Prostate gland (tissue), 2 donors: ENCODE measurements around a stretch of chr1.

- PRO-cap, result no peak
- RAMPAGE, long total RNA, 2 experiments, result no peak in any of the 2 experiments
Observed at GRCh38 chr1:236838180-236838762, 43.2 kb downstream of the MTR start.

DNA sequence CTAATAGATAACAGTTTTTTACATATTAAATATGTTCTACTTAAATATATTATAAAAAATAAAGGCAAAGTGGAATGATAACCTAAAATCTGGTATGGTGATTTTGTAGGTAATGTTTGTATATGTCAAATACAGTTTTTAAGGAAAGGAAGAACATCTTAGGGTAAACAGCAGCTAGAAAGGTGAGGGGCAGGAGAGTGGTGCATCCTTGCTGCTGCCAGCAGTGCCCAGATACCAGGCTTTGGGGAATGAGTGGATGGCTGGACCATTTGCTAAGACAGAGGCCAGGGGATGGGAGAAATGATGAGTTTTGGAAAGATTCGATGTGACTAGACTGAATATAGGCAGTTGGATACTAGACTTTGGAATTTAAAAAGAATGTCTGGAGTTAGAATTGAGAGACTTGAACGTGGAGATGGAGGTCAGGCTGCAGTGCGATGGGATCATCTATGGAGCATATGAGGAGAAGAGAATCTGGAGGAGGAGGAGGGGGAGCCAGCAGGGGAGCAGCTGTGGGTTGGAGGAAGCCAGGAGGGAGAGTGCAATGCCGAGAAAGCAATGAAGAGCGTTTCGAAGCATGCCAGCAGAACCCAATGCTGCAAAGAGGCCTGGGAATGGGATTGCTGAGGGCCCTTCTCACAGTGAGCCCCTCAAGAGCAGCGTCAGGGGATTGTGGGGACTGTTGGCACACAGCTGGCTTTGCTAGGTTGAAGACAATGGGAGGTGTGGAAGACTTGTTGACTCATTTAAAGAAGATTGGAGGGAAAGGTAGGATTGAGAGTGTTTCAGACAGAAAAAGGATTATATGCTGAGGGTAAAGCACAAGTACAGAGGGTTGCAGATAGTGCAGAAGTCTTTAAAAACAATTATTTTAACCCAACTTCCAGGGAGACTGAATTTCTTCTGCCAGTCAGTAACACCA is 103.4 kb downstream of the MT1HL1 start:
- PRO-cap, result no peak
- RAMPAGE, long total RNA, 2 experiments, result no peak in any of the 2 experiments

GRCh38 chr1:237012665-237013712 is 8.7 kb upstream of the MT1HL1 start:
- PRO-cap, result no peak
- RAMPAGE, long total RNA, 2 experiments, result no peak in any of the 2 experiments

GRCh38 chr1:237044065-237044675 is 2.2 kb downstream of the RYR2 start:
- PRO-cap, result no peak
- RAMPAGE, long total RNA, 2 experiments, result no peak in any of the 2 experiments

DNA sequence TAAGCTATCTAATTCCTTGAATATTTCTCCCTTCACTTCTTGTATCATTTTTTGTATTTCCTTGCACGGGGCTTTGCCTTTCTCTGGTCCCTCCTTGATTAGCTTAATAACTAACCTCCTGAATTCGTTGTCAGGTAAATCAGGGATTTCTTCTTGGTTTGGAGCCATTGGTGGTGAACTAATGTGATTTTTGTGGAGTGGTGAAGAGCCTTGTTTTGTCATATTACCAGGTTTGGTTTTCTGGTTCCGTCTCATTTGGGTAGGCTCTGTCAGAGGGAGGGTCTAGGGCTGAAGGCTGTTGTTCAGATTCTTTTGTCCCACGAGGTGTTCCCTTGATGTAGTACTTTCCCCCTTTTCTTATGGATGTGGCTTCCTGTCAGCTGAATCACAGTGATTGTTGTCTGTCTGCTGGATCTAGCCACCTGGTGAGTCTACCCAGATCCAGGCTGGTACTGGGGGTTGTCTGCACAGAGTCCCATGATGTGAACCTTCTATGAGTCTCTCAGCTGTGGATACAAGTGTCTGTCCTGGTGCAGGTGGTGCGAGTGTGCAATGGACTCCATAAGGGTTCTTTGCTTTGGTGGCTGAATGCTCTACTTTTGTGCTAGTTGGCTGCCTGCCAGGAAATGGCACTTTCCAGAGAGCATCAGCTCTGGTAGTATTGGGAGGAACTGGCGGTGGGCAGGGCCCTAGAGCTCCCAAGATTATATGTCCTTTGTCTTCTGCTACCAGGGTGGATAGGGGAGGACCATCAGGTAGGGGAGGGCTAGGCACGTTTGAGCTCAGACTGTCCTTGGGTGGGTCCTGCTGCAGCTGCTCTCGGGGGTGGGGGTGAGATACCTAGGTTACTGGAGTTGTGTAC is 245.9 kb downstream of the RYR2 start:
- PRO-cap, result no peak
- RAMPAGE, long total RNA, 2 experiments, result no peak in any of the 2 experiments

DNA sequence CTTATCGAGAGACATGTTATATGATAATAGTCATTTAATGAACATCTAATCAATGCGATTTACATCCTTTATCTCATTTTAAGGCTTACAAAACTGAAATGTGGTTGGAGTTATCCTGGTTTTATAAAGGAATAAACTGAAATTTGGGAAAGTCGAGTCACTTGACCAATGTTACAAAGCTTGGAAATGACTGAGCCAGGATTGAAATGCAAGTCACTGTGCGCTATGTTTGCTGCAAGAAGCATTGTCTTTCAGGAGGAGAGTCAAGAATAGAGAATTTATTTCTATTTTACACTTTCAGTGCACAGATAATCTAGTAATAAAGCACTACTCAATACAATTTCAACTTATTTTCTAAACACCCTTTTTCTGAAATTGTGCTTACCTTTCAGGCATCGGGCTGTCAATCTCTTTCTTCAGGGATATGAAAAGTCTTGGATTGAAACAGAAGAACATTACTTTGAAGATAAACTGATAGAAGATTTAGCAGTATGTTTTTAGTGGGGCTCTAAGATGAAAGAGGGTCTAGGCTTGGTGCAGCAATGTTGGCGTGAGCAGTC is 160.8 kb downstream of the ZP4 start:
- PRO-cap, result no peak
- RAMPAGE, long total RNA, 2 experiments, result no peak in any of the 2 experiments

DNA sequence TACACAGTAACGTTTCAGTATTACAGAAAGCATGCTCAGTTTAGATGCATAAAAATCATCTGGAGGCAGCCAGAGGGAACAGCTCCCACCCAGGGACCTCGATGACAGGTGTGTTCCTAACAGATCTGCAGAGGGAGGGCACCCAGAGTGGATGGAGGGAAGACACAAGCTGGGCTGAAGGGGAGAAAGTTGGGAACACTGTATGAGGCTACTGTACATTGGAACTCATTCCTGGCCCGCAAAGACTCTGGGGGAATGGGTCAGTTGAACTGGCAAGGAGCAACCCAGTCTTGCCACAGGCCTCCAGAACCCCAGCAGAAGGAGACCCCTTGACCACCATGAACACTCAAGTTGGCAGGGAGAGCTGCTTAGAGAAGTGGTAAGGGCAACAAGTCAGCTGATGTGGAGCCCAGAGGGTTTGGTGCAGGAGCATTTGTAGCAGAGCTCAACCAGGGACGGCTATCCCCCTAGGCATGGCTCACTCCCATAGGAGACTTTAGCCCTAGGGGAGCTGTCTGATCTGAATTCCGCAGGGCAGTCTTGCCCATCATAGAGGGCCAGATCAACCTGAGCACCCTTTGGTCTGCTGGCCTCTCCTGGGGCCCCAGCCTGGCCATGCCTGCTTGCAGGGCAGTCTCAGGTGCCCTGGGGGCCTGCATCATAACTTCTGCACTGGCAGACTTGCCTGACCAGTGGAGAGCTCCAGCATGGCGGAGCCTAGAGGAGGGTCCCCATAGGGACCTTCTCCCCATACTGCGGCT is 52.2 kb downstream of the ZP4 start:
- PRO-cap, result no peak
- RAMPAGE, long total RNA, 2 experiments, result no peak in any of the 2 experiments

DNA sequence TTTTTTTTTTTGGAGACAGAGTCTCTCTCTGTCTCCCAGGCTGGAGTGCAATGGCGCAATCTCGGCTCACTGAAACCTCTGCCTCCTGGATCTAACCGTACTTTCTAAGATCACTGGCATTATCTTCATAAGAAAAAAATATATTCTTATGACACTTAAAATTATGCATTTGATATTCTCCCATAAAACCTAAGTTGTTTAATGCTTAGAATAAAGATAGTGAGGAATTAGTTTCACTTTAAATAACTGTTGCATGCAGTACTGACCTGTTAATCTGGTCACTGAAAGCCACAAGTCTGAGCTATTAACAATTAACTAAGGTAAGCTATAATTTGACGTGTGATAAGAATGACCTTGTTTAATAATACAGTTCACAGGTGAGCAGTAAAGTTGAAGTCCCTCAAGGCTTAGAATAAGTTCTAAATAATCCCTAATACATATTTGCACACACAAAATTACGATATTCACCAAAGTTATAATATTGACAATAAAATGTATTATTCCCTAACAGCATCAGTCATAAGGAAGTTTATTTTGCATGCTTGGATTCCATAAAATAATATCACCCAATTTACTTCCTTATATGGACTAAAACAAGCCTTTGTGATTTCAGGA is 70.8 kb upstream of the CHRM3 start:
- PRO-cap, result no peak
- RAMPAGE, long total RNA, 2 experiments, result no peak in any of the 2 experiments

GRCh38 chr1:239731069-239731595 is 344.8 kb downstream of the CHRM3 start:
- PRO-cap, result no peak
- RAMPAGE, long total RNA, 2 experiments, result no peak in any of the 2 experiments

GRCh38 chr1:240406128-240406739 is 205.7 kb downstream of the GREM2 start:
- PRO-cap, result no peak
- RAMPAGE, long total RNA, 2 experiments, result no peak in any of the 2 experiments

DNA sequence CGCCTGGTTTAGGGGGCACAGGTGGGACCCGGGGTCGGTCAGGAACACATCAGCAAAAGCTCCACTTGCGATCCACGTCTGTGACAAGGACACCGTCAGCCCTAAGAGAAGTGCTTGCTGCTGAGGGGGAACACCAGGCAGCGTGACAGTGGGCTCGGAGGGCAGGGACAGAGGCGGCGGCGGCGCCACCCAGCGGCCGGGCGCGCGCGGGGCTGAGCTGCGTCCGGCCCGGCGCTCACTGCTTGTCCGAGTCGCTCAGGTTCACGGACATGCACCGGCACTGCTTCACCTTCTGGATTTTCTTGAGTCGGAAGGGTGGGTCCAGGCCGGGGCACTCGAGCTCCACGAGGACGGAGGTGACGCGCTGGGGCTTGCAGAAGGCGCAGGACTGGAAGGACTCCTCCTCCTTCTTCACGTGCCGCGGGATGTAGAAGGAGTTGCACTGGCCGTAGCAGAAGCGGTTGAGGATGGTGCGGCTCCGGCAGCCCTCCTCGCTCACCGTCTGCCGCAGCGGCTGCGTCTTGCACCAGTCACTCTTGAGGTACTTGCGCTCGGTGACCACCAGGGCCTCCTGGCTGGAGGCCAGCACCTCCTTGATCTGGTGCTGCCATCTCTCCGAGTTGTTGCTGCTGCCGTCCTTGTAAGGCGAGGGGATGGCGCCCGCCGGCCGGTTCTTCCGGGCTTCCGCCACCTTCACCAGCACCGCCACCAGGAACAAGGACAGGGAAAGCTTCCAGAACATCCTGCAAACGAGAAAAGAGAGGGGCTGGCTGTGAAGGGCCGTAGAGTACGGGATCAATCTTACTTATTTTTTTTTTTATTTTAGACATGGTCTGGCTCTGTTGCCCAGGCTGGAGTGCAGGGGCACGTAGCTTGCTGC is 119.0 kb downstream of the GREM2 start:
- PRO-cap, result bidirectional peak, plus-strand start at position 454 of the sequence, minus-strand start at position 253 of the sequence
- RAMPAGE, long total RNA, 2 experiments, result no peak in any of the 2 experiments

- PRO-cap, result no peak
- RAMPAGE, long total RNA, 2 experiments, result no peak in any of the 2 experiments
Observed at GRCh38 chr1:240596556-240596939, 15.4 kb downstream of the GREM2 start.

- PRO-cap, result no peak
- RAMPAGE, long total RNA, 2 experiments, result no peak in any of the 2 experiments
Observed at GRCh38 chr1:240619163-240619684, 7.3 kb upstream of the GREM2 start.

DNA sequence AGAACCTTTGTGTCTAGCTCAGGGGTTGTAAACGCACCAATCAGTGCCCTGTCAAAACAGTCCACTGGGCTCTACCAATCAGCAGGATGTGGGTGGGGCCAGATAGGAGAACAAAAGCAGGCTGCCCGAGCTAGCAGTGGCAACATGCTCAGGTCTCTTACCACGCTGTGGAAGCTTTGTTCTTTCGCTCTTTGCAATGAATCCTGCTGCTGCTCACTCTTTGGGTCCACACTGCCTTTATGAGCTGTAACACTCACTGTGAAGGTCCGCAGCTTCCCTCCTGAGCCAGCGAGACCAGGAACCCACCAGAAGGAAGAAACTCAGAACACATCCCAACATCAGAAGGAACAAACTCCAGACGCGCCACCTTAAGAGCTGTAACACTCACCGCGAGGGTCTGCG is 151.3 kb upstream of the GREM2 start:
- PRO-cap, result no peak
- RAMPAGE, long total RNA, 2 experiments, result start-site peak on the plus strand in 1 of 2 experiments, centred at position 136 of the sequence, 13 reads per replicate

GRCh38 chr1:241156616-241157053 is 200.4 kb downstream of the RGS7 start:
- PRO-cap, result no peak
- RAMPAGE, long total RNA, 2 experiments, result no peak in any of the 2 experiments

GRCh38 chr1:241503961-241504493 is 15.5 kb downstream of the FH start:
- PRO-cap, result no peak
- RAMPAGE, long total RNA, 2 experiments, result no peak in any of the 2 experiments

DNA sequence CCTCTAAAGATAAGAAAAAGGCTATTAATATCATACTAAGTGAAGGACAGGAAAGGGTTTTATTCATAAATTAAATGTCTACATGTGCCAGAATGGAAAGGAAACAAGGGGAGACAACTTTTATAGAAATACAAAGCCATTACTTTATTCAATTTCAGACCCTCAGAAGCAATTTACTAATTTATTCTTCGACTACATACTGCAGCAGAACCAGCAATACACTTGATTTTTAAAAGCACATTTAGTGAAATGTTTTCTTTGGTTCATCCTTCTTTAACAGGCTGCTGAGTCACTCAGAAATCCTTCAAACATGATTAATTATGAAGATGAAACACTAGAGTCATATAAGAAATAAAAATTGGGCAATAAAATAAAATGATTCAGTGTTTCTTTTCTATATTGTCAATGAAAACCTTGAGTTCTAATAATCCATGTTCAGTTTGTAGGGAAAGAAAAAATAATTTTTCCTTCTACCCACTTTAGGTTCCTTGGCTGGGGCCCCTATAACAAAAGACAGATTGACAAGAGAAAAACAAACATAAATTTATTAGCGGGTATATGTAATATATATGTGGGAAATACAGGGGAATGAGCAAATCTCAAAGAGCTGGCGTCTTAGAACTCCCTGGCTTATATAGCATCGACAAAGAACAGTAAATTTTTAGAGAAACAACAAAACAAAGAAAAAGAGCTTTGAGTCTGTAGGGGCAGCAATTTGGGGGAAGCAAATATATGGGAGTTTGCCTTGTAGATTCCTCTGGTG is 46.9 kb downstream of the CHML start:
- PRO-cap, result no peak
- RAMPAGE, long total RNA, 2 experiments, result no peak in any of the 2 experiments

GRCh38 chr1:241972585-241973198 is 15.1 kb downstream of the BECN2 start:
- PRO-cap, result no peak
- RAMPAGE, long total RNA, 2 experiments, result no peak in any of the 2 experiments

DNA sequence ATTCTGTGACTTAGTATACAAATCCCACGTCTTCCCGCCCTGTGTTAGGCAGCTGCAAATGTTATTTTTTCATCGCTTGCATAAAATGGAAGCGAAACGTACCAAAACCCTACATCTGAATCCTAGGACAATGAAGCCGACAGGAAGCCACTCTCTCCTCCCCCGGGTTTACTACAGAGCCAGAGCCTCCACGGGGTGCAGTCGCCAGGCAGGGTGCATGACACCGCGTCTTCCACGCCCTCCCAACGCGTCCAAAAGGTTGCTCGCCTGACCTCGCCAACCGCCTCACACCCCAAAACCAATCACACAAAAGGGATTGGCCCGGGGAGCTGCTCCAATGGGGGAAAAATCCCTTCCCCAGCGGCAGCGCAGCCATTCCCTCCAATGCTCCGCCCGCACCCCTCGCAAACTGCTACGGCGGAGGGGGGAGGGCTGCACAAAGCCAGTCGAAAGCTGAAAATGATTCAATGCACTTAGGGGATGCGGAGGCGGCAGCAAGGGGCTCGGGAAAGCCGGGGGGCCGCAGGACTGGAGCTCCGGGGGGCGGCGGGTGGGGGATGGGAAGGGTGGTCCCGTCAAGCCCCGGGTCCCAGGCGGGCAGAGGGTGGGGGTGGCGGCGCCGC is 721 bp downstream of the CEP170 start:
- PRO-cap, result bidirectional peak, plus-strand start at position 200 of the sequence, minus-strand start at position 170 of the sequence; bidirectional peak, plus-strand start outside the sequence, minus-strand start at position 414 of the sequence
- RAMPAGE, long total RNA, 2 experiments, result no peak in any of the 2 experiments

DNA sequence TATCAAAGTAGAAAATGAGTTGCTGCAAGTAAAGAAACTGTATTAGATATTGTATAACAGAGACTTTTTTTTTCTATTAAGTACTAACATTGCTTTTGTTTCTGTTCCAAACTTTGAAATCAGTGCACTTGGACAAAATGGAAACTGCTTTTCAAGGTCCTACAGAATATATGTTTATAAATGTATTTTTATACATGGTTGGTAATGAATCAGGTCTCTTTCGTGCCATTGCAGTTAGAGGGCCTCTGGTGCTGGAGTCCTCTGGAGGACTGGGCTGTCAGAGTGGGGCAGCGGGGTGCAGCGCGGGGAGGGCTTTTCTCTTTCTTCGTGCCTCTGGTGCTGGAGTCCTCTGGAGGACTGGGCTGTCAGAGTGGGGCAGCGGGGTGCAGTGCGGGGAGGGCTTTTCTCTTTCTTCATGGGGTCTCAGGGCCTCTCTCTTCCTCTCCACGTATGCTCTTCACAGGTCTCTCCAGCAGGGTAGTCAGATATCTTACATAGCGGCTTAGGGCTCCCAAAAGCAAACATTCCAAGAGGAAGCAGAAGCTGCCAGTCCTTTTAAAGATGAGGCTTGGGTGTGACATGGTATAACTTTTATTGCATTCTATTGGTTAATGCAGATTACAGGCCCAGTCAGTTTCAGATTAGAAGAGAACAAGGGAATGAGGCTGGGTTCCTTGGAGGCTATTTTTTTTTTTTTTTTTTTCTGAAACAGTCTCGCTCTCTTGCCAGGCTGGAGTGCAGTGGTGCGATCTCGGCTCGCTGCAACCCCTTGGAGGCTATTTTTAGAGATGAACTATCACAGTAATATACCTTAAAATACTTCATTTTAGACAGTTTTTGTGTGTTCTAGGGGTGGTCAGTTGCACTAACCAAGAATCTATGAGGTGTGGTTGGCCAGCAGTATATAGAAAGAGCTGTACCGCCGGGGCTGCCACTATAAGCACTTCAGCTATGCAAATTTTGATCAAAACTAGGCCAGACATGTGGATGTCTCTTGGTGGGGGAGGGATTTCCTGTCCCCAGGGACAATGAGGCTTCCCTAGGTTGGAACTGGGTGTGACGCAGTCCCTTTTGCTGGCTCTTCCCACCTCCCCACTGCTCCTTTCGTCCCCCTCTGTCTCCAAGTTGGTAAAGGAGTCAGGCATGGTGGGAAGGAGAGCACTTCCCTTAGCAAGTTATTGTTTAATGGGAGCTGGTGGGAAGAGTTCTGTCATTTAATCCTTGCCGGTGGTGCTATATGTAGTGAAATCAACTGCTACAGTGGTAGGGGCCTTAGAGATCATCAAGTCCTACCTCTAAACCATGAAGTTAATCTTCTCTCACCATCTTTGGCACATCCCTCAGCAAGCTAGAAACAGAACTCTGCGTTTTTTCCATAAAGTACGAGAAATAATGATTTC is 13.3 kb downstream of the SDCCAG8 start:
- PRO-cap, result no peak
- RAMPAGE, long total RNA, 2 experiments, result no peak in any of the 2 experiments